ENCODE data around the gene TMX4.

- RRBS: no CpG with 5 or more reads among the region's 2 CpGs
Observed at GRCh38 chr20:7983536-7984061, 36.0 kb downstream of the TMX4 start.

DNA sequence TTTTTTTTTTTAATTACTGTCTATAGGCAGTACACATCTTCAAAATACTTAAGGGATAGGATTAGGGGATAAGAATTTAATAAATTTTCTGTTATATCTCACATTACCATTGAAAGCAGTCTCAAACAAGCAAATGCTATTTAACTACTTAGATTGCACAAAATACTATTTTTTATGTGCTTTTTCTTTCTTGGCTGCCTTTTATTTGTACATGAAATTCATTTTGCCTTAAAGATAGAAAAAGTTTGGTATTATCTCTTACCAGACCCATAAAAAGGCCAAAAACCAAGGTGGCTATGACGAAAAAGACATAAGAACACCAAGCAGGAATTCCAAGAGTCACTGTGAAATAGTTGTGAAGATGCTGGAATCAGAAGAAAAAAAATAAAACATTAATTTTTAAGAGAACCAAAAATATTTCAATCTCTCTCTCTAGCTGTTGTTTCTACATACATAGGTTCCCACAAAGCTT lies 32.5 kb downstream of the TMX4 start:
- RRBS: no CpG with 5 or more reads among the region's 1 CpG

- RRBS: 1% methylated on average over 18 of the region's 75 CpGs
Observed at GRCh38 chr20:8019333-8020072, at the start of gene TMX4. Gene TMX4 (minus strand): TSS chr20:8019761.

DNA sequence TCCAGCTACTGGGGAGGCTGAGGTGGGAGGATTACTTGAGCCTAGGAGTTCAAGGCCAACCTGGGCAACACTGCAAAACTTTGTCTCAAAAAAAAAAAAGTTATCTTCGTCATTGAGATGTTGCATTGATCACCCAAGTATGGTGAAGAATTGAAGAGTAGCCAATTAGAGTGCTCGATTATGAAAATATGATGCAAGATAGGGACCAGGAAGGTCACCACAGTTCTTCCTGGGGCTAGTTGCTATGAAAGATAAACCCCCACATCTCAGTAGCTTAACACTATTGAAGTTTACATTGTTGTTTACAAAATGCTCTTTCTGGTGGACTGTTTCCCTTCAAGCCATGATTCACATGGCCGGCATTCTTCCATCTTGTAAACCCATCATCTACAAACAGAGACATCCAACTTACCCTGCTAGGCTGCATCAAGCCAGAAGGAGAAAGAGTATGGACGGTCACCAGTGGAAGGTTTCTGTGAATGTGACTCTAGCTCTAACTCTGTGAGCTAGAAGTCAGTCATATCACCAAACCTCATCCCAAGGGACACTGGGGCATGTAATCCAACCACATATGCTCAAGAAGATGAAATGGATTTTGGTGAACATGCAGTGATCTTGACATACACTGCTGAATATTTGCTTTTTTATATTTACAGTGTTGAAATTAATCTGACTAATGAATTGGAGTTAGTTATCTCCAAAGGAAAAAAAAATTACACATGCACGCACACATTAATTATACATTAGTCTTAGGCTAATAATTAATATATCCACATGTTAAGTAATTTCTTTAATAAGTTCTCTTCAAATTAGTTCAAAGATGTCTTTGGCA lies 340.7 kb downstream of the PLCB1 start:
- RRBS: no CpG with 5 or more reads among the region's 5 CpGs

- RRBS: no CpG with 5 or more reads among the region's 1 CpG
Observed at GRCh38 chr20:8557931-8558602, 426.0 kb downstream of the PLCB1 start.

DNA sequence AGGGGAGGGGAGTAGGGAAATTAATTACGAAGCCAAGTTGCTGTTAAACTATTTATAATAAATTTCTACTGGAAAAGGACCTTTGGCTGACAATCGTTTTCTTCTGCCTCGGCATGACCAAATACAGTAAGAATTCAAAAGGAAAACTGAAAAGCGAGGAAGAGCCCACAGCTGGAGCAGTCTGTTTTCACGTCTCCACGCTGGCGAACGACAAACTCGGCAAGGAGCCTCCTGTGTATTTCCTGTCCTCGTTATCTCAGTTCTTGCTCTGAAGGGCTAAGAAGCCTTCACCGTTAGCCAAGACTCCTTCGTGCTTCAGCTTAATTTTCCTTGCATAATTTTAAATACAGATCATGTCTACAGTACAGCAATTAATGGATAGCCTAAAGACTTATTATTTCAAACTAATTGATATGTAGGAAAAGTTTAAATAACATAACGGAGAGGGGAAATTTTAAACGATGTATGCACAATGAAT lies 214.3 kb upstream of the PLCB4 start:
- RRBS: no CpG with 5 or more reads among the region's 14 CpGs

- RRBS: no CpG with 5 or more reads among the region's 2 CpGs
Observed at GRCh38 chr20:9403641-9404265, 110.6 kb upstream of the LAMP5 start.

DNA sequence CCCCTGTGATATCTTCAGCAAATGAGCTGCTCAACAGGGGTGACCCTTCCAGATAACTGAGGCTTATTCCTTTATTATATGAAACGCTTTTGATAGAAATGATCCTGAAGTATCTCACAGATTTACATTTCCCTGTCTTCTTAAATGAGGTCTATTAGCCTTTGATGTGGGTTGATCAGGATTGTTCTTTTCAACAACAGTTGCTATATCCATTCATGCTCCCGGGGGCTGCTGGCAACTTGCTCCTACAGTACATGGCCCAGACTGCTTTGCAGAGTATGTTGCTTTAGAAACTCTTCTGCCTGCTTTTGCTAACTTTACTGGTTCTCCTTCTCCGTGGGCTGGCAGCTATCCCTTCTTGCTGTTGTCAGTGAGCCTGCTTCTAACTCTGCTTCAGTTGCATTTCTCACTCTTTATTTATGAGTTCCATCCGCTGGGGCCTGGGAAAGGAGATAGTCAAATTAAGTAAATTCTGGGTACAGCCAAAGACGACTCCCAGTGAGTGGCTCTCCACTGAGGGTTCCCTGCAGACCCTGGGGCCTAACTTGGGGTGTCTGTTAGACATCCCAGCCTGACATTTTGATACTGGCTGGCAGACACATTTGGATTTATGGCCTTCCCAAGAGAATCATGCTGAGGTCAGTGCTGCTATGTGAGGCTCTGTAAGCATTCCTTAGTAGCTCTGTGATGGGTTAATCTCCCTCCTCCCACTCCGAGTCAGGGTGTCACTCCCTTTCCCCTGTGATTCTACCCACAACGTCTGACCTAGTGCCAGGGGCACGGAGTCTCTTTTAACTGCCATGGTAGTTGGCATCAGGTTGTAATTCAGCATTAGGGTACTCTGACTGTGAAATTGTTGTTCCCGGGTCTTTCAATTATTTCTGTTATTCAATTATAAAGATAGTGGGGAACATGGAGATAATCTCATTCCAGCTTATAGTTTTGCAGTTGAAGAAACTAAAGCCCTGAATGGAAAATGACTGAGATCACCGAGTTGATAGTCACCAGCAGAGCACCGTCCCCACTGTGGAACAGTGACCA lies 73.6 kb downstream of the SLX4IP start:
- RRBS: no CpG with 5 or more reads among the region's 11 CpGs

GRCh38 chr20:11072938-11073365 lies 399.2 kb upstream of the JAG1 start:
- RRBS: no CpG with 5 or more reads among the region's 1 CpG

DNA sequence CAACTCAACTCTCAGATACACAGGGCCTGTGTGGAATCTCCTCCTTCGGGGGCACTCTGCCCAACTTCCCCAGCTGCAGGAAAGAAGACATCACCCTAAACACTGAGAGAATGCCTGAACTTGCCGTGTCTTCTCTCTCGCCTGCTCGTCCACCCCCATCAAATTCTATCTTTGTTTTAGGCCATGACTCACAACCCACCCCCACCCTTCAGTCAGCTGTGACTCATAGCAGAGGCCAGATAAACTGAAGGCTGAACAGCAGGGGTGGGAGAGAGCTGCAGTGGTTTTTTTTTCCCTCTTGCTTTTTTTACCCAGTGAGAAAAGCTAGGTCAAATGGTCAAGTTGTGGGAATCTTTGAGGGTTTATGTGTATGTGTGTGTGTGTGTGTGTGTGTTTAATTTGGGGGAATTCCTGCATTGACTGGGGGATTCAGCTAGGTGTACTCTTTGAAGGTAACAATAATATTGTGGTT lies 593.5 kb upstream of the JAG1 start:
- RRBS: no CpG with 5 or more reads among the region's 4 CpGs

DNA sequence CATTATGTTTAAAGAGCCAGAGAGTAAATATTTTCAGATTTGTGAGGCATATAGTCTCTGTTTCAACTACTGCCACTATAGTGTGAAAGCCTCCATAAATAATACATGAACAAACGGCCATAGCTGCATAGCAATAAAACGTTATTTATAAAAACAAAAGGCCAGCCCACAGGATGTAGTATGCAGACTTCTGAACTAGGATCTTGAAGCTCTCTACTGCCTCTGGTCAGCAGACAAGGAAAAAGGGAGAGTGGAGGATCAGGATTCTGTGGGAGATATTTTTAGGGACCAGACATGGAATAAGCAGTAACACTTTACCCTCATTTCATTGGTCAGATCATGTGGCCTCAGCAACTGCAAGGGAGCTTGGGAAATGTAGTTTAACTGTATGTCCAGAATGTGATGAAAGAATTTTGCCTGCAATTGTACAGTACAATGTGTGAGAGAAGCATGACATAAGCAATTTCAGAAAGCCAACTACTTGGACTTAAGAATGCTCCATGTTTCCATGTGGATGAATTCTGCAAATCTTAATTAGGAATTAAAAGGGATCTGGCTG lies 414.1 kb upstream of the SPTLC3 start:
- RRBS: no CpG with 5 or more reads among the region's 2 CpGs

- RRBS: no CpG with 5 or more reads among the region's 7 CpGs
Observed at GRCh38 chr20:12762763-12763076, 246.1 kb upstream of the SPTLC3 start.

GRCh38 chr20:12857734-12858073 lies 151.1 kb upstream of the SPTLC3 start:
- RRBS: no CpG with 5 or more reads among the region's 8 CpGs

DNA sequence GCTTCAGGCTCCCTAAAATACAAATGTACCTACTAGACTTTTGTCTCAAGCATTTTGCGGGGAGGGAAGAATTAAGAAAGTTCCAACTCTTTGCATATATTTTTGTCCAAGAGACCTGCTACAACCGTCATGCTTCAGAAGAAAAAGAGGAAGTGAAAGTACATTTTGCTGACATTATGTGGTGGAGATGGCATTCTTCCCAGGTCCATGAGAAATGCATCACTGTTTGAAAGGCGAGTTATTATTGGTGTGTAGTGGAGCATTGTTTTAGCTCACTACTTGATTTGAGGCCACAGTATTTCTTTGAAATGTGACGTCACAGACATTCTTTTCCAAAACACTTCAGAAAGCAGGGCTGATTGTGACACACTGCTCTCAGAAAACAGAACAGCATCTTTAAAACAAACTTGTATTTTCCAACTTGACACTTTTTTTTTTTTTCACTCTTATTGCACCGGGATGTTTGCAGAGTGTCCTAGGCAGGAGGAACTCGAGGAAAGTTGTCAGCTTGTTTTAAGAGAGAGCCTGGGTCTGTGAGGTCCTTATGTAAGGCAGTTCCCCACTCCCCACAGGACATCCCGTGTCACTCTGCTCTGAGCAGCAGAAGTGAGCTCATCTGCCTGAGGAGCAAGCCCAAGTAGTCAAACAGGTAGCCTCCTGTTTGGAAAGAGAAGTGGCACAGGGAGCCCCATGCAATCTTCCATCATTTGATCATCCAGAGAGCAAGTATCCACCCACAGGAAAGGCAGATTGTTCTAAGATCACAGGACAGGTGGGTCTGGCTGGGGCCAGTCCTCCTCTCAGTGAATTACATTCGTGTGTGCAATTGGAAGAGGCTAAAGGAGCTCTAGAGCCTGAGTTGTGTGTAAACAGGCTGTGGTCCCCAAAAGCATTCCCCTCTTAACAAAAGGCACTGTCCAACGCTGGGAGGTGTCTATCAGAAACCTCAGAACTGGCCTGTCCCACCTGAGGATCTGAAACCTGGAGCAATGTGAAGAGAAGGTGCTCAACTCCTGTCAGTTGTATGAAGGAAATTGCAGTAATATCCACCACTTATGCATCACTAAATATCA lies 1.2 kb downstream of the SPTLC3 start:
- RRBS: no CpG with 5 or more reads among the region's 9 CpGs

GRCh38 chr20:13028760-13028983 lies 19.9 kb downstream of the SPTLC3 start:
- RRBS: no CpG with 5 or more reads among the region's 2 CpGs

DNA sequence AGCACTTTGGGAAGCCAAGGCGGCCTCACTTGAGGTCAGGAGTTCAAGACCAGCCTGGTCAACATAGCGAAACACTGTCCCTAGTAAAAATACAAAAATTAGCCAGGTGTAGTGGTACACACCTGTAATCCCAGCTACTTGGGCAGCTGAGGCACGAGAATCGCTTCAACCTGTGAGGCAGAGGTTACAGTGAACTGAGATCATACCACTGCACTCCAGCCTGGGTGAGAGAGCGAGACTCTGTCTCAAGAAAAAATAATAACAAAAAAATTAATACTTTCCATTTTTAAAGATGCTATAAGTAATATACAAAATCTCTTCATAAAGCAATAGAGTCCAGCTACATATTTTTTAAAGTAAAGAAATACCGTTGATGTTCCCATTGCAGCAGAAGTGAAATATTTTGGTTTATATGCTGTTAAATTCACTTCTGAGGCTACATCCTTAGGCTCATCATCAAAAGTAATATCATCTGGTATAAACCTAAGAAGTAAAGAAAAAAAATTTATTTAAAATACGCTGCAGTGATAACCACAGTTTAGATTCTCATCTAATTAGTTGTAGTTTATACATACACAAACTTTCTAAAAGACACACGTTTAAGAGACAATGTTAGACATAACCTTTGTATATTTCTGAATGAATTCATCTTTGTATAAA lies 15.1 kb downstream of the ESF1 start:
- RRBS: no CpG with 5 or more reads among the region's 8 CpGs

DNA sequence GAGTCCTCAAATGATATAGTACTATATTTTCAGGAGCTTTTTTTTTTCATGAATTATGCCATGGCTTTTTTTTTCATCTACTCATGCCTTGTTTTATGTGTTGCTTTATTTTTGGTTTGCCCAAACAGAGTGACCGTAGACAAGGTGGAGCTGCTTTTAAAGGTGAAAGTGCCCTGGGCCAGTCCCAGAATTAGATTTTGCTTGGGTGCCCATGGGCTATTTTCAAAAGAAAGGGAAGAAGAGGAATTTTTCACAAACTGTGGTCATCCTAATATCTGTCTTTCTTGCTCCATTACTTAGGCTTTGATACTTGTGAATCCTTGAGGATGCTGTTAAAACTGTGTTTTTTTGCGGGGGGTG lies 66.7 kb downstream of the NDUFAF5 start:
- RRBS: no CpG with 5 or more reads among the region's 2 CpGs

GRCh38 chr20:15045642-15046208 lies 708.3 kb upstream of the FLRT3 start:
- RRBS: no CpG with 5 or more reads among the region's 7 CpGs

DNA sequence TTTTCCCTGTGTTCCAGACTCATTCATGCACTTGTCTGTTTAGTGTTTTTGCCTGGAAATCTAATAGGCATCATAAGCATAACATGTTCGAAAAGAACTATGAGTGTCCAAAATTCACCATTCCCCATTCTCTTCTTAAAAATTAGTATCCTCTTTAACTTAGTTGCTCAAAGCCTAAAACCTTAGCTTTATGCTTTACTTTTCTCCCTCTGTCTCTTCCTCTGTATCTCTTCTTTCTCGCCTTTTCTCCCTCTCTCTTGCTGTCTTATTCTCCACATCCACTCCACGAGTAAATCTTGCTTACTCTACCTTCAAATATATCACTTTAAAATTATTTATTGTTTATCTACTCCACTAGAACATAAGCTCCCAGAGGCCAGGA lies 743.2 kb upstream of the FLRT3 start:
- RRBS: no CpG with 5 or more reads among the region's 3 CpGs

DNA sequence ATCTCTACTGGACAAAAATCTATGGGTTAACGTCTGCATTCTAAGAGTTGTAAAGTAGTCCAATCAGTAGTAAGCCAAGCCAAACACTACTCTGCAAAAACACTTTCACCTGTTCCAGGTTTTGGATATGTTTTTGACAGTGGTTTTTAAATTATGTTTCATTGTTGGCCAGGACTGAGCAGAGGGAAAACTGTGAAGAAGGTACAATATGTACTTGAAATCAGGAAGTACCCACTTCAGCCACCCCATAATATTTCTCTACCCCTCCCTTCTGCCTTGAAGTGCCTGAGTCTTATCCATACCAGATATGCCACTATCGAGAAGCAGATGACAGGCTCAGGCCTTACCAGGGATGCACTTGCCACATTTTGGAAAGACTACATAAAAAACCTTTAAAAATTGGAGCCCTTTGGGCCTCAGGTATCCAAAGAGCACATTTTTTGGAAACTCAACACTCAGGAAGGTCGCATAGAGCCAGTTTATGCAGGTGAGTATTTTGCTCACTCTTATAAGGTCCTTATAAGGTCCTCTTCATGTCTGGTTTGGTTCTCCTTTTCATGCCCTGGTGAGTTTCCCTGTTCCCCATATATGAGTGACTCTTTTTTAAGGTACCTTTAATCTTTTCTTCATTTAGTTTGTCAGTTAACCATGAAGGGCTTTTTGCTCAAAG lies 859.3 kb upstream of the FLRT3 start:
- RRBS: no CpG with 5 or more reads among the region's 3 CpGs

Data from Jurkat, Clone E6-1 (cell line).